Retinal pigment epithelial cell (primary cell): ENCODE results near the genes SUDS3 and CCDC60.

DNA sequence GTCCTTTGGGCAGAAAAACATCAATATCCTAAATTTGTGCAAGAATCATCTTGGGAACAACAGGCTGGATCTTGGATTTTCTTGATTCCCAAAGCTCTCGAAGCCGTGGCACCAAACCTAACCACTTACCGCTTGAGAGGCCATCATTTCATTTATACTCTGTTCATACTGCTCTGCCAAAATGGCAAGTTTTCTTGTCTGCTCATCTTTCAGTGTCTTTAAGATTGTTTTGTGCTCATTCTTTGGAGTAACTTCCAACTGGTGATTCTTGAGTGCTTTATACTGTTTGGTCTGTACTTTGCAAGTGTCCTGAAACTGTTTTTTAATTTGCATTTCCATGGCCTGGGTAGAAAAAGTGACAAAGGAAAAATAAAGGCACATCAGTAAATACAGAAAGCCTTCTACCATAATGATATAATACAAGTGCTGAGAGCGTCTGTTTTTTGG is 24.1 kb downstream of the PEBP1 start:
- RRBS = no CpG with 5 or more reads among the region's 4 CpGs

DNA sequence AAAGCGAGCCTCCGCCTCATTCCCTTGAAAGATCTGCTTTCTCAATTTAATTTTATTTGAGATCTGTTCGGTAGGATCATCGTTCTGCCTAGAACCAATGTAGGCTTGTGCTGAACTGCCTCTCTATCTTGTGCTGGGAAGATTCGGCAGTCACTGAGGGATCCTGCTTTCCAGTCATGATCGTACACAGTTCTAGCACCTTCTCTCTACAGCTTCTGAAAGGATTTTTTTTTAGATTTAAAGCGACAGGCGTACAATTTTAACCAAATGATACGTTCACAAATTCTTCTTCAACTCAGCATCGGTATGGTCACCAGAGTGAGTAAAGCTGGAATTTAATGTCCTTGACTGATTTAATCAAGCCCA is 54.4 kb downstream of the PEBP1 start:
- RRBS = no CpG with 5 or more reads among the region's 10 CpGs

- RRBS = no CpG with 5 or more reads among the region's 38 CpGs
Measured at GRCh38 chr12:118245843-118246615, 110.1 kb downstream of the PEBP1 start.

- RRBS = under 1% methylated on average over 30 of the region's 91 CpGs
Measured at GRCh38 chr12:118376352-118377368, at the start of gene SUDS3. Gene SUDS3 (plus strand): TSS chr12:118376555.

GRCh38 chr12:118377725-118378268 is 1.4 kb downstream of the SUDS3 start:
- RRBS = no CpG with 5 or more reads among the region's 11 CpGs

GRCh38 chr12:118385828-118386515 is 9.6 kb downstream of the SUDS3 start:
- RRBS = no CpG with 5 or more reads among the region's 5 CpGs

DNA sequence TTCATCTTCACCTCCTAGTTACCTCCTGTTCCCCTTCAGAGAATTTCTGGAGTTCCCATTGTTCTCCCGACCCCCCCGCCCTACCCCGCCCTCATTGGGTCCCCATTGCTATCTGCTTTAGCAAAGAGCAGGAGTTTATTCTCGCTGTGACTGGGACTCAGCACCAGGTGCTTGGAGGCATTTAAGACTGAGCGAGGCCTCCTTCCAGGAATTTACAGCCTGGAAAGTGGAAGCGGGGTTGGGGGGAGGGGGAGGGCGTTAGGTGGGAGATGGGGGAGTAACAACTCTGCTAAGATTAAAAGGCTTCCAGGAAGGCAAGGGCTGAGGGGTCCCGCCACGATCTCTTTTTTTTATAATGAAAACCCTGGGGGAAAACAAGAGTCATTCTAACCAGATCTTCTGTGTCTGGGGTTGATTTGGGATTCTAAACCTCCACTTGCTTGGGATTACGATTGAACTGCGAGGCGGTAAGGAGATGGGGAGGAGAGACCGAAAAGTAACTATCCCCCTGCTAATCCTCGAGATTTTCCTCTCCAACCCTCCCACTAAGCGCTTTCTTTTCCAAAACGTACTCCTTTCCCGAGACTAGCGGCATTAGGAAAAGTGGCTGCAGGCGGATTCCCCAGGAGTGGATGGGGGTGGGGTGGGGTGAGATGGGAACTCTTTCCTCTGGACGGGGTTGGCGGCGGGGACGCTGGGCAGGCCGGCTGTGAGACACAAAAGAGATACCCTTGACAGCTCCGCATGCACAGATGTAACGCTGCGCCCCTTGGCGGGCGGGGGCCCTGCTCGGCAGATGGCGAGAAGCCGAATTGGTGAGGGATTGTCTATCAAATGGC is 1.0 kb upstream of the SRRM4 start:
- RRBS = no CpG with 5 or more reads among the region's 32 CpGs

- RRBS = no CpG with 5 or more reads among the region's 30 CpGs
Measured at GRCh38 chr12:119008523-119009603, 27.5 kb downstream of the SRRM4 start.

GRCh38 chr12:119334085-119334849 is at the start of gene CCDC60:
Gene CCDC60 (plus strand): TSS chr12:119334729.
- RRBS = no CpG with 5 or more reads among the region's 22 CpGs

DNA sequence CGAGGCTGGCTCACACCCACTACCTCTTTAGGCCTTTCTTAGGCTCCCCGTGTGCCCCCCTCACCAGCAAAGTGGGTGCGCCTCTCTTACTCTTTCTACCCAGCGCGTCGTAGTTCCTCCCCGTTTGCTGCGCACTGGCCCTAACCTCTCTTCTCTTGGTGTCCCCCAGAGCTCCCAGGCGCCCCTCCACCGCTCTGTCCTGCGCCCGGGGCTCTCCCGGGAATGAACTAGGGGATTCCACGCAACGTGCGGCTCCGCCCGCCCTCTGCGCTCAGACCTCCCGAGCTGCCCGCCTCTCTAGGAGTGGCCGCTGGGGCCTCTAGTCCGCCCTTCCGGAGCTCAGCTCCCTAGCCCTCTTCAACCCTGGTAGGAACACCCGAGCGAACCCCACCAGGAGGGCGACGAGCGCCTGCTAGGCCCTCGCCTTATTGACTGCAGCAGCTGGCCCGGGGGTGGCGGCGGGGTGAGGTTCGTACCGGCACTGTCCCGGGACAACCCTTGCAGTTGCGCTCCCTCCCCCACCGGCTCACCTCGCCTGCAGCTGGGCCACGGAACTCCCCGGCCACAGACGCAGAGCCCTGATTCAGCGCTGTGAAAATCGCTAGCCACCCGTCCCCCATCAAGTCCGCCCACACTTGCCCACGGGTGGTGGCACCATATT is 1.3 kb downstream of the TMEM233 start:
- RRBS = 0% methylated on average over 4 of the region's 47 CpGs

GRCh38 chr12:119669760-119670870 is 2.2 kb downstream of the PRKAB1 start:
- RRBS = no CpG with 5 or more reads among the region's 14 CpGs

GRCh38 chr12:119710129-119710699 is 42.3 kb downstream of the PRKAB1 start:
- RRBS = no CpG with 5 or more reads among the region's 12 CpGs

GRCh38 chr12:119876701-119877174 is 382 bp downstream of the CIT start:
- RRBS = 2% methylated on average over 6 of the region's 24 CpGs

DNA sequence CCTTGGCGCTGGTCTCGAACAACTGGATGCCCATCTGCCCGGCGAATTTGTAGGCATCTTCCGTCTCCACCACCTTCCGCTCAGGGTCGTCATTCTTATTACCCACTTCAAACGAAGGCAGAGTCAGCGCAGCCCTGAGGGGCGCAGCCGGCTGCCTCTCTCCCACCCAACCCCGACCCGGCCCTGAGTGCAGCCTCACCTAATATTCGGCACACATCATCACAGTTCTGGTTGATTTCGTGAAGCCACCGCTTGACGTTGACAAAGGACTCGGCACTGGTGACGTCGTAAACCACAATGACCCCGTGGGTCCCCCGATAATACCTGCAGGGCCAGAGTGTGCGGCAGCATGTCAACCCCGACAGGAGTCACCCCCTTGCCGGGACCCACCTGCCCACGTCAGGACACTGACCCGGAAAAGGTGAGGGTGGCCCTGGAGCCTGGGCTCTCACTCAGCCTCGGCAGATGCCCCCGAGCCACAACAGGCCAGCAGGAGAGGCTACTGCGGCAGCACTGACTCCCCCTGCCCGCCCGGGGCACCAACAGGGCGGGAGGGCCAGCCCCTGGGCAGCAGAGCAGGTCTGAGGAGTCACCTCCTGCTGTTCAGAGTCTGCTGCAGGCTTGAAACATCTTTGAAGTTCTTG is 17.6 kb downstream of the RAB35 start:
- RRBS = 100% methylated on average over 3 of the region's 33 CpGs

DNA sequence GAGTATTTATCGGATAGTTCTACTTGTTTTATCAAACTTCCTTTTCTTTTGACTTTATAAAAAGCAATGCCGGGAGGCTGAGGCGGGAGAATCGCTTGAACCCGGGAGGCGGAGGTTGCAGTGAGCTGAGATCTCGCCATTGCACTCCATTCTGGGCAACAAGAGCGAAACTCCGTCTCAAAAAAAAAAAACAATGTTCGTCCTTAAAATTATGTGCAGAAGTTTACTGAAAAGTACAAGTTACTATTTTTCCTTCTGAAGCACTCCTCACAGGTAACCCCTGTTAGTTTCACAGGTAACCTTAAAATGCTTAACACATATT is 1.2 kb upstream of the RAB35 start:
- RRBS = no CpG with 5 or more reads among the region's 10 CpGs

DNA sequence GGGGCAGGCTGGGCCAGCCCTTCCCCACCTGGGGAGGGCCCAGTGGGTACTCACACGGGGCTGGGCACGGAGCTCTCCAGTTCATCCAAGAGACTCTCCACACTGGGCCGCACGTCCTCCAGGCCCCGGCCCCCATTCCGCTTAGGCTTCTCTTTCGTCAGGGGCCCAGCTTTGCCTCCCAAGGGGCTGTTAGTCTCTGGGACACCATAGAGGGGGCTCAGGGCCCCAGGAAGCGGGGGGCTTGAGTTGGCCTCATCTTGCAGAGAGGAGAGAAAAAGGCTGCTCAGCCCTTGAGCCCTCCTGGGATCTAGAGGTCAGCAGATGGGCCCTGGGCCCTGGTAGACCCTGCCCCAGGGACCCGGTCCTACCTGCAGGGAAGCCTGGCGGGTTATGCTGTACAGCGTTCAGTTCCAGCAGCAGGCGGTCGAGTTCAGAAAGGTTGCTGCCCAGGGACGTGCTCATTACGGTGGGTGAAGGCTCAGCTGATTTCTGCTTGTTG is 21.6 kb upstream of the RPLP0 start:
- RRBS = no CpG with 5 or more reads among the region's 15 CpGs

GRCh38 chr12:120235351-120236070 is 30.0 kb downstream of the PXN start:
- RRBS = no CpG with 5 or more reads among the region's 15 CpGs

- RRBS = no CpG with 5 or more reads among the region's 12 CpGs
Measured at GRCh38 chr12:120256934-120257606, 8.5 kb downstream of the PXN start.

DNA sequence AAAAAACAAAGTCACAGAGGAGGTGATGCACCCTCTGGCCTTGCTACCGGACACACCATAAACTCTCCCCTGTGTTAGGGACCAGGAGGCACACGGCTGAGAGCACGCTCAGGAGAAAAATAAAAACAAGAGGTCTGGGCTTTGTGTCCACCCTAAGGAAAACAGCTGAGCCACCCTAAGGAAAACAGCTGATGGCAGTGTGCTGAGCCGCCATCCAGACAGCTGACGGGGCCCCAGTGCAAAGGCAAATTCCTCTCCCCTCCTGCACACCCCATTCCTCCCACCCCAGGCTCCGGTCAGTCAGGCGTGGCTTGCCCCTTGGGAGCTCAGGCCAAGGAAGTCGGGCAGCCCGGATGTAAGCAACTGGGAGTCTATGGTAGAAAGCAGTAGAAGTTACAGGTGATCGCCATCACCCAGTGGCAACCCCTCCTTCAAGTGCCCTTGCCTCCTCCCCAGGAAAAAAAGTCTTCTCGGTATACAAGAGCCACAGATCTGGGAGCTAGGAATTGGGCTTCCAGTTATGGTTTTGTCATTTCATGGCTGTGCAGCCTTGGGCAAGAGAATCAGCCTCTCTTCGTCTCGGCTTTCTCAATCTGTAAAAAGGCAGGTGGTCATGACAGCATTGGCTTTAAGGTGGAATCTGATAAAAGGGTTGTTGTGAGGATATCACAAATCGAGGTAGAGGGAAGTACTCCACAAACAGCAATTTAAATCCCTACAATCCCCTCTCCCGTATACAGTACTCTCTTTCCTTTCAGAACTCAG is 2.3 kb downstream of the PXN start:
- RRBS = 8% methylated on average over 4 of the region's 15 CpGs

DNA sequence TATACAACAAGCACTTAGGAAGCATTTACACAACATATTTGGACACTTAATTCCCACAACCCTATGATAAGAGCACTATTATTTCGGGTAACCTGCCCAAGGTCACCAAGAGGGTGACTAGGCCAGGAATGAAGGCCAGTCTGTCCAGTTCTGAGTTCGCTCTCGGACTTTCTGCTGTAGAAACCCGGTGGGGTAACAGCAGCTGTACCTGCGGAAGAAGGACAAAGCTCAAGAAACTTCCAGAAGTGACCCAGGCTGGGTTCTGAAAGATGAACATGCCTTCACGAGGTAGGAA is 10.8 kb downstream of the PLA2G1B start:
- RRBS = no CpG with 5 or more reads among the region's 6 CpGs